ENCODE results near the gene KCNJ15.

DNA sequence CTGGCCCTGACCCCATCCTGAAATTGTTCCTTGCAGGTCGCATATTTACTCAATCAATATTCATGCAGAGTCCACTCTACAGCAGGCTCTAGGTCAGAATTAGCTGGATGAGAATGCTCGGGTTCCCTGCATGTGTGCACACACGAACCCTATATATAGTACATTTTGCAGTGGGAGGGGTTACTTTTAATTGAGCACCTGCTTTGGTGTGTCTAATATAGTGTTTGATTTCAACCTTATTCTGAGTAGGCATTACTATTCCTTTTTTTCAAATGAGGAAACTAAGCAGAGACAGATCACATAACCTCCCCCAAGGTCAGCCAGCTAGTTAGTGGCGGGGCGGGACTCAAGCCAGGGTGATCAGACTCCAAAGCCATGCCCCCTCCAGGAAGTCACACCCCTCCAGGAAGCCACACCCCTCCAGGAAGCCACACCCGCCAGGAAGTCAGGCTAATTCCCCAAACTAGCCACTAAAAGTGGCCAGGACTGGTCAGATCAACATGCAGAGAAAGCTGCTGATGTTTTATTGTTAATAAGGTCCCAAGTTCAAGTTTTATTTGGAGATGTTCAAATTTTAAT, 106.4 kb downstream of the HLCS start:
- PRO-cap = unidirectional peak, plus-strand start at position 461 of the sequence
- RAMPAGE, long total RNA, 4 experiments = no peak in any of the 4 experiments

DNA sequence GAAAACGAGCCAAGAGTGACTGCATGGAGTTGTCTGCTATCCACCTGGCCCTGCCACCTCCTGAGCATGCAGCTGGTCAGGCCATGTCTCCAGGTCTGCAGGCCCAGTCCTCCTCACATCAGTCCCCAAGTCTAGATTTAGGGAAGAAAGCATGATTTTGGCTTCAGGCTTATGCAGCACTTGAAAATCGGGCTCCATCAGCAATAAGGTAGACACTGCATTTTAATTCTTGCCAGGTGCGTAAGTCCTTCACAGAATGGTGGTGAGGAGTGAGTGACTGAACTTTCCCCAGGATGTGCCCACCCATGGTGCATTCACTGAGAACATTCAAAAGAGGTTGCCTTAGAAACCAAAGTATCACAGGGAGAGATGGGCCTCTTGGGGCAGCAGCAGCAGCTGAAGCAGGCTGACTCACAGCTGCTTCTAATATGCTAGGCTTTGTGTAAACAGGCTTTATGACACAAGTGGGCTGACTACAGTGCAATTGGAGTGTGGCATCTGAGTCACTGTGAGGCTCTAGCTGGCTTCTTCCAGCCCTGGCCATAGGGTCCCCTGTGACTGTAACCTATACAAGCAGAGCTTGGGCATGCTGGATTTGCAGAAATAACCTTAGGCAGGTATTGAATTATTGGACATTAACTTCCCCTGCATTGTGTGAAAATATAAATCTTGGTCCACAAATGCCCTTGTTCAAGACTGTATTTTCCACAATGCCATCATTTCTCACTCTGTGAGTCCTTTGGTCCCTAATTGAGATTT, 12.6 kb downstream of the PIGP start:
- PRO-cap = no peak
- RAMPAGE, long total RNA, 4 experiments = no peak in any of the 4 experiments

DNA sequence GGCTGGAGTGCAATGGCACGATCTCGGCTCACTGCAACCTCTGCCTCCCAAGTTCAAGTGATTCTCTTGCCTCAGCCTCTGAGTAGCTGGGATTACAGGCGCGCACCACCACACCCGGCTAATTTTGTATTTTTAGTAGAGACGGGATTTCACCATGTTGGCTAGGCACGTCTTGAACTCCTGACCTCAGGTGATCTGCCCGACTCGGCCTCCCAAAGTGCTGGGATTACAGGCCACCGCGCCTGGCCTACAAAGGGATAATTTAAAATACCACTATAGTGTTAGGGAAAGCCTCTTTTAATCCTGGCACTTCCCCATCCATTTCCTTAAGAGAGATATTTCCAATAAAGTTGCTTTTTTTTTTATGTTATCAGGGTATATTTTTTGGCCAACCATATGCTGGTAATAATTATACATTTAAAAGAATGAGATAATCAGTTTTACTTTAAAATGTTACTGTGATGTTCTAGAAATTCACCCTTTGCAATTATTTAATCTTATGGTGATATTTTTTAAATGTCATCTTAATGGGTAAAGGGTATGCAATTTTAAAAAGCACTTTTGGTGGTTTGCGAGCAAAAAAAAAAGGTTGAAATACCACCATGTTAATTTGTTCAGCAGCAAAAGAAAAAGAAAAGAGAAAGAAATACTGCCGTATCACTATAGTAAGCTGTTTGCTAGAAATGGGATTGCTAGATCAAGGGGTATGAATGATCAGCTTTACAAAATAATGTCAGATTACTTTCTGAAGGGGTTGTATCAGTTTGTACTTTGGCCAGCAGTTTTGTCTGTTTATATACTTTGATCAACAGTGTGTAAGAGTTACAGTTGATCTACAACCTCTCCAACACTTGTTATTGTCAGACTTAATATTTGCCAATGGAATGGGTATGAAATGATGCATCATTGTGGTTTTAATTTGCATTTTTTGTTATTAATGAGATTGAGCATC, 4.0 kb downstream of the TTC3 start:
- PRO-cap = no peak
- RAMPAGE, long total RNA, 4 experiments = no peak in any of the 4 experiments

DNA sequence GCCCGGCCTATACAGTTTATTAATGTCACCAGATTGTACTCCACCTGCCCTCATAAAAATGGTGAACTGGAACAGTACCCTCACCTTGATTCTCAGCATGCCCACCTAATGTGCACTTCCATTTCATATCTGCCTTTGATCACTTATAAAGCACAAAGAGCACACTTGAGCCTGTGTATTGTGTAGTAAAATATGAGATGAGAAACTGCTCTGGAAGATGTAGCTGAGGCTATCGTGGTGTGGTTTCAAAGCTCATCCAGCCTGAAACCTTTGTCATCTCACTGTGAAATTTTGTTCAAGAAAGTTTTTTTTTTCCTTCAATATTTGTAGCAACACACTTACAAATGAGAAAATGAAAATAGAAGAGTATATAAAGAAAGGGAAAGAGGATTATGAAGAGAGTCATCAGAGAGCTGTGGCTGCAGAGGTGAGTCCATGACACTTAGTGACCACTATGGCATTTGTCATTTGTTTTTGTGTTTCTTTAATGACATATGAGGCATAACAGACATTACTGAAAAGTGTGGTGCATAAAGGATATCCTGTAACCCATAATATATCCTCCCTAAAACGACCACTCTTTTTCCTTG, 80.3 kb downstream of the VPS26C start:
- PRO-cap = no peak
- RAMPAGE, long total RNA, 4 experiments = no peak in any of the 4 experiments

GRCh38 chr21:37210181-37210521, 57.0 kb downstream of the VPS26C start:
- PRO-cap = no peak
- RAMPAGE, long total RNA, 4 experiments = no peak in any of the 4 experiments

- PRO-cap = unidirectional peak, plus-strand start at chr21:37365746; unidirectional peak, plus-strand start at chr21:37365801; bidirectional peak, plus-strand start at chr21:37366345, minus-strand start at chr21:37366027
- RAMPAGE, long total RNA, 4 experiments = no peak in any of the 4 experiments
Measured at GRCh38 chr21:37365260-37366308, 989 bp upstream of the DYRK1A start.

- PRO-cap = no peak
- RAMPAGE, long total RNA, 4 experiments = no peak in any of the 4 experiments
Measured at GRCh38 chr21:37380745-37381101, 14.2 kb downstream of the DYRK1A start.

- PRO-cap = no peak
- RAMPAGE, long total RNA, 4 experiments = no peak in any of the 4 experiments
Measured at GRCh38 chr21:37397922-37398347, 31.4 kb downstream of the DYRK1A start.

DNA sequence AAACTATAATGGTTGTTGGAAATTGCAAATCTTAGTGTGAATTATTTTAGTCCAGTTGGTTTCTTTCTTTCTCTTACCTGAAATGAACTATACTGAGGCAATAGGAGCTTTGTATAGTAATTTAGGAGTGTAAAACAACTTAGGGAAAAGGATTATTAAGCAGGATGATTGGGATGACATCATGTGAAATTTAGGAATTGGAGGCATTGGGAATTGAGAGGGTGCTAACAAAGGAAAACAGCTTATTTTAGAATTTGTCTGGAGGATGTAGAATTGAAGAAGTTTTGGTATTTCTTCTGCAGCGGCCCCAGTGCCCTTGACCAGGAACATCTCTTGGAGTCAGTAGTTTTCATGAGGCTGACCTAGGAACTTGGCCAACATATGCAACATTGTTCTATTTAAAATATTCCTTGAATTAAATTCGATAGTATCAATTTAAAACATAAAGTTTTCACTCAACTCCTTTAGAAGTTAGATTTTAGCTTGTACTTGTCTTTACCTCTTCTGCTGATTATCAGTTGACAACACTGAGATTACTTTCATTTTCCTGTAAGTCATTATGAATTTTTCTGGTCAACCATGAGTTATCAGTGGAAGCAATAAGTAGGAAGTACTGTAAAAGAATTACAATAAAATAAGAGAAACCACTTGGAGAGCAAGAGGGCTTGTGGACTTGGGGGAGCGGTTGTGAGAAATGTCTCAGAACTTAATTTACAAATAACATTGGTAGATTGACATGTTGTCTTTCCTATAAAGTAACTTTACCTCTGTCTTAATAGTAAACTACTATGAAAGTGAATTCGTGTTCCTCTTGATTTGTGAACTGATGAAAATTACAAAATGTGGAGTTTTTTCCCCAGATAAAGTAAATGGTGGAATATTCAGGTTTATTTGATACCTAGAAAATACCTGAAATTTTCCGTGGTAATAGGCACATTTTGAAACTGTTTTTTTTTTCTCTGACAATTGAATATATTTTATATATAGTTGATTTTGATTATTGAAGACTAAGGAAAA, 52.9 kb downstream of the DYRK1A start:
- PRO-cap = no peak
- RAMPAGE, long total RNA, 4 experiments = no peak in any of the 4 experiments

DNA sequence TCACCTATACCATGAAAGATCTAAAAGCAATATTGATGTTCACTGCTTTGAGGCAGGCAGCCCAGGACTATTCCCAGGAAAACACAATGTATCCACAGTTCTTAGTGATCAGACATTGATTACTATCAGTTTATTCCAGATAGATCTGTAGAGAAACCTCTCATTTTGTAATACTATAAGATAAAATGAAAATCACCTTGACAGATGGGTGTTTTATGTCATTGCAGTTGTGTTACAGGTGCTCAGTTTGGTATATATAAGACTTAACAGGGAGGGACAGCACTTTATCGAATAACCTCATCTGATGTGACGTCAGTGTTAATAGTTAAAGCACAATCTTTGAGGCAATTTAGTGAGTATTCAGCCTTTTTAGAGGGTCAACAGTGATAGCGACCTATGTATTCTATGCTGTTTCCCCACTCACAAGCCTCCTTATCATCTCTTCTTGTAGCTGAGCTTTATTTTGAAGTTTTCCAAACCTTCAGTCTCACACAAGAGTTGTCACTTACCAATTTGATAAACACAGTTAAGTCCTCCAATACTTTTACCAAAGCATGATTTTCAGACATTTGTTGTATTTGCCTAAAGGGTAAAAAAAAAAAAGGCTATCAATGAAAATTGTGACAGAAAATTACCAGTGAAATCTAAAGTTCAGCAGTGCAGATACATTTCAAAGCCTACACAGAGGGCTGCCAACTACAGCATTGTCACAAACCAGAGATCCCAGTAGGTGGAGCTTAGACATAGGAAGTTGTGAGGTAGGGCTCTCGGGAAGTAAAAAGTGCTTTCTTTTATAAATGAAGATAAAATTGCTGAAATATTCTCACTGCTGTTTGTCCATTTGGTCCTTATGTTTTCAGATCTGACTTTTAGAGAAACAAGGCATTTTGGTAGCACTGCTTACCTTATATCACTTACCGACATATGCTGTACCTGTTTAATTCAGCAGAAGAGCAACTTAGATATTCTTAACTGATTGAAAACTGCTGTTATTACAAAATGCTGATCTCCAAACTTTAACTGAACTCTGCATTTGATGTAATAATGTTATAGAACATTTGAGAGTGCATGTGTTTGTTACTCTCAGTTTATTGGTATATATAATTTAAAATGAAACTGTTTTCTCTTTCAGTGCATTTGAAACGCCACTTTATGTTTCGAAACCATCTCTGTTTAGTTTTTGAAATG, 122.9 kb downstream of the DYRK1A start:
- PRO-cap = no peak
- RAMPAGE, long total RNA, 4 experiments = no peak in any of the 4 experiments

GRCh38 chr21:37506352-37506975, 139.9 kb downstream of the DYRK1A start:
- PRO-cap = no peak
- RAMPAGE, long total RNA, 4 experiments = no peak in any of the 4 experiments

- PRO-cap = no peak
- RAMPAGE, long total RNA, 4 experiments = no peak in any of the 4 experiments
Measured at GRCh38 chr21:37567128-37567831, 200.7 kb downstream of the DYRK1A start.

- PRO-cap = no peak
- RAMPAGE, long total RNA, 4 experiments = no peak in any of the 4 experiments
Measured at GRCh38 chr21:38121183-38121782, 135.5 kb upstream of the KCNJ15 start.

DNA sequence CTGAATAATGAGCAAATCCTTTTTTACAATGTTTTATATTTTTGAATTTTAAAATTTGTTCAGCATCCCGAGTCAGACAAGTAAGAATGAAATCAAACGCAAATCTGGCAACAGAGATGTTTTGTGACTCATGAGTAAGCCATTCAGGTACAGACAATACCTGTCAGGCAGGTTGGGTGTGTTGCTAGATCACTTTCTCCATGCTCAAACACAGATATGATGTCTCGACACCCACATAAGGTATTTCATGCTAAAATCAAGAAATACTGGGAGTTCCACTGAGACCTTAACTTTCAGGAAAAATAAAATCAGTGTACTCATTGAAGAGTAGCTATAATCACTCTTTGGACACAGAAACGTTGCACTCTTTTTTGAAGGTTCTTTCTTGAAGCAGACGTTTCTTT, 22.0 kb upstream of the KCNJ15 start:
- PRO-cap = bidirectional peak, plus-strand start at position 207 of the sequence, minus-strand start at position 88 of the sequence
- RAMPAGE, long total RNA, 4 experiments = no peak in any of the 4 experiments

GRCh38 chr21:38256443-38257321, at the start of gene KCNJ15:
Gene KCNJ15, plus strand, starts transcription at chr21:38256991.
- PRO-cap = unidirectional peak, plus-strand start at chr21:38257175
- RAMPAGE, long total RNA, 4 experiments = start-site peak on the plus strand in 2 of 4 experiments, at chr21:38257111-38257175 at its widest, 43 to 106 reads per replicate

GRCh38 chr21:38291999-38292198, 35.1 kb downstream of the KCNJ15 start:
- PRO-cap = unidirectional peak, plus-strand start at chr21:38292113
- RAMPAGE, long total RNA, 4 experiments = no peak in any of the 4 experiments

DNA sequence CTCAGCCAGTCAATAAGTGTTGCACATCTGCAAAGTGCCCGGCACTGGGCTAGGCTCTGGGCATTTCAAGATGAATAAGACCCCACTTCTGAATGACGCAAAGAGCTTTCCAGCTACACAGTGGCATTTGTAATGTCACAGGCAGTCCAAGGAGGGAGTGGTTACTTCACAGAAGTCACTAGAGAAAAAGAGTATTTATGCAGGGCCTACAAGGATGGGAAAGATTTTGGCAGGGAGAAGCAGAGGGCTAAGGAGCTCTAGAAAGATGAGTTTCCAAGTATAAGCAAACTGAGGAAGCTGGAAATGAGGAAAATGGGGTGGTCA, 93.3 kb downstream of the KCNJ15 start:
- PRO-cap = no peak
- RAMPAGE, long total RNA, 4 experiments = no peak in any of the 4 experiments

DNA sequence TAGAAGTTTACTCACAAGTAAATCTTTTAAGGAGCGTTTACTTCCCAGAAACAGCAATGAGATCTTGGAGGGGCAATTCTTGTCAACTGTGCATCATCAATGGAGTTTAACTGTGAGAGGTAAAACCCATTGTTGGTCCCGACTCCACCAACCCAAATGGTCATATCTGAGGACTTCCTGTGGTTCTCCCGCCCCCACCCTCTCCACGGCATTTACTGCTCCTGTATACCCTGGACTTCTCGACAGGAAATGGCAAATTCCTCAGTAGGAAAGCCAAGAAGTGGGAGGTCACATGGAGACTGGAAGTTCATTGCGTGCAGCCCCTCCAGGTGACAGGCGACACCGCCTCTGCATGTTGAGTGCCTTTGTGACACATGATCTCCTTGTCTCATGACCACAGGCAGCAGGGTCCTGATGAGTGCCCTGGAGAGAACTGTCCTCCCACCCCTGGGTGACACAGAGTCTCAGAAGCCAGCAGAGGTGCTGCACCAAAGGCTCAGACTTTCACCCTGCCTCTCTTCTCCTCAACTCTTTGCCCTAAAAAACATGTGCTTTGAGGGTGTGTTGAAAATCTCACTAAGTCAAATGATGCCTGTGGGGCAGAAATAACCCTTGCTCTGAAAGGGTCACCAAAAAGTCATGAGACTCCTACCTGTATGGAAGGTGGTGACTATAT, 24.1 kb downstream of the ERG start:
- PRO-cap = bidirectional peak, plus-strand start at position 459 of the sequence, minus-strand start at position 157 of the sequence
- RAMPAGE, long total RNA, 4 experiments = no peak in any of the 4 experiments

GRCh38 chr21:38772935-38773809, 32.6 kb upstream of the ETS2 start:
- PRO-cap = unidirectional peak, minus-strand start at chr21:38773477
- RAMPAGE, long total RNA, 4 experiments = no peak in any of the 4 experiments

GRCh38 chr21:38804363-38805412, 1.0 kb upstream of the ETS2 start:
- PRO-cap = unidirectional peak, plus-strand start at chr21:38804781; bidirectional peak, plus-strand start at chr21:38805176, minus-strand start at chr21:38805023
- RAMPAGE, long total RNA, 4 experiments = no peak in any of the 4 experiments